H1 (cell line): ENCODE data around the genes NUDT10 and SSX2B.

GRCh38 chrX:48831763-48832516, 3.5 kb downstream of the PCSK1N start:
- RRBS: 12% methylated on average over 11 of the region's 85 CpGs
CAGE:
- cytosol, long polyA plus RNA: no peak
- long polyA plus RNA: no peak
- nucleus, long polyA plus RNA: no peak

- RRBS: no CpG with 5 or more reads among the region's 7 CpGs
CAGE:
- cytosol, long polyA plus RNA: no peak
- long polyA plus RNA: no peak
- nucleus, long polyA plus RNA: no peak
Observed at GRCh38 chrX:48927067-48928086, 8.6 kb upstream of the PIM2 start.

DNA sequence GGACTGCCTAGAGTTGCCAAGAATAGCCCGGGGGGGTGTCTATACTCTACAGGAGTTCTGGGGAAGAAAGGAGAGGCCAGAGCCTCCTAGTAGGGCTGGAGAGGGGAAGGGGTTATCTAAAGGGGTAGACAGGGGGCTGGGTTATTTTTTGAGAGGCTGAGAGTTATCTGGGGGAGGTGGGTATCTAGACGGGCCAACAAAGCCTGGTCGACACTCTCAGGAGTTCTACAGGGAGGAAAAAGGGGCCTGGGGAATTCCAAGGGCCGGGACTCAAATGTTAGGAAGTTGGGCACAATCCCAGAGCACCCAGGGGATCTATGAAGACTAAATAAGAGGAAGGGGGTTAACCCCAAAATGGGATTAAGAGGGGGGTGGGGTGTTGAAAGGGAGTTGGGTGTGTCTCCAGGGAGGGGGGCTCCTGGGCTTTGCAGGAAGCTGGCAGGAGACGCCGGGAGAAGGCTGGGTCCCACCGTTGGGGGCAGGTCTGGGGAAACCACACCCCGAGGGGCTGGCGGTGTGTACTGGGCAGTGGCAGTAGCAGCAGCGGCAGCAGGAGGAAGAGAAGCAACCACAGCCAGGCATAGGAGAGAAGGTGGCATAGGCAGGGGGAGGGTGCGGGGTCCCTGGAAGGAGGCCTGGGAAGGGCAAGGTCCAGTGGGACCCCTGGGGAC, 537 bp downstream of the KCND1 start:
- RRBS: no CpG with 5 or more reads among the region's 11 CpGs
CAGE:
- cytosol, long polyA plus RNA: no peak
- long polyA plus RNA: no peak
- nucleus, long polyA plus RNA: no peak

GRCh38 chrX:49039739-49041032, 3.0 kb downstream of the TFE3 start:
- RRBS: no CpG with 5 or more reads among the region's 18 CpGs
CAGE:
- cytosol, long polyA plus RNA: no peak
- long polyA plus RNA: no peak
- nucleus, long polyA plus RNA: start-site peak on the minus strand at chrX:49040501-49040831, 46 reads

DNA sequence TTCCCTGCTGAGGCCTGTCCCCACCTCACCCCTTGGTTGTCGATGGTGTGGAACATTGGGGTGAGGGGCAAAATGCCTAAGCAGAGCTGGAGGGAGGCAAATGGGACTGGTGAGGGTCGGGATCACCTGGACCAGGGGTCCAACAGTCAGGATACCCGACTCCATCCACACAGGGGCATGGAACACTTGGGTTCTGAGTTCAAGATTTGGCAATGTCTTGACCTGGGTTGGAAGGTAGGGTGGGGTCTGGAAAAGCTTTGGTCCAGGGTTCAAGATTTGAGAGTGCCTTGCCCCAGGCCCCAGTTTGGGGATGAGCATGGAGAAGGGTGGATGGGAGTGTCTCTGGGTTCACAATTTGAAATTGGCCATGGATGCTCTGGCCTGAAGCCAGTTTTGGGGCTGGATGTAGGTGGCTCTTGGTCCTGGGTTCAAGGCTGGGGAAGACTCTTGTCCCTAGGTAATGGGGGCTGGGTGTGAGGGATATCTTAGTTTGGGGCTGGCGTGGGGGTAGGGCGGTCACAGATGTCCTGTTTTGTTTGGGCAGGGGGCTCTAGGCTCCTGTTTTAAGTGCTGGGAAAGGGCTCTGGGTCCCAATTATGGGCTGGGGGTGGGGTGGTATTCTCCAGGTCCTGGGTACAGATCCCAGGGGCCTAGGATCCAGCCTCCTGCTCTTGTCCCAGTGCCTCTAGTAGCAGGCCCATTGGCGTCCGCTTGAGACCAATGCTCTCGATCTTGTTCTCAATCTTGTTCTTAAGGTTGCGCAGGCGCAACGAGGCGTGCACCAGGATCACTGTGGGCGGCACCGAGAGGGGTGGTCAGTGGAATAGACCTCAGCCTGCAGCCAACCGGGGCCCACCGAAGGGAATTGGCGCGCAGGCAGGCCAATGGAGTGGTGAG, 2.3 kb downstream of the PRAF2 start:
- RRBS: no CpG with 5 or more reads among the region's 18 CpGs
CAGE:
- cytosol, long polyA plus RNA: no peak
- long polyA plus RNA: no peak
- nucleus, long polyA plus RNA: no peak

DNA sequence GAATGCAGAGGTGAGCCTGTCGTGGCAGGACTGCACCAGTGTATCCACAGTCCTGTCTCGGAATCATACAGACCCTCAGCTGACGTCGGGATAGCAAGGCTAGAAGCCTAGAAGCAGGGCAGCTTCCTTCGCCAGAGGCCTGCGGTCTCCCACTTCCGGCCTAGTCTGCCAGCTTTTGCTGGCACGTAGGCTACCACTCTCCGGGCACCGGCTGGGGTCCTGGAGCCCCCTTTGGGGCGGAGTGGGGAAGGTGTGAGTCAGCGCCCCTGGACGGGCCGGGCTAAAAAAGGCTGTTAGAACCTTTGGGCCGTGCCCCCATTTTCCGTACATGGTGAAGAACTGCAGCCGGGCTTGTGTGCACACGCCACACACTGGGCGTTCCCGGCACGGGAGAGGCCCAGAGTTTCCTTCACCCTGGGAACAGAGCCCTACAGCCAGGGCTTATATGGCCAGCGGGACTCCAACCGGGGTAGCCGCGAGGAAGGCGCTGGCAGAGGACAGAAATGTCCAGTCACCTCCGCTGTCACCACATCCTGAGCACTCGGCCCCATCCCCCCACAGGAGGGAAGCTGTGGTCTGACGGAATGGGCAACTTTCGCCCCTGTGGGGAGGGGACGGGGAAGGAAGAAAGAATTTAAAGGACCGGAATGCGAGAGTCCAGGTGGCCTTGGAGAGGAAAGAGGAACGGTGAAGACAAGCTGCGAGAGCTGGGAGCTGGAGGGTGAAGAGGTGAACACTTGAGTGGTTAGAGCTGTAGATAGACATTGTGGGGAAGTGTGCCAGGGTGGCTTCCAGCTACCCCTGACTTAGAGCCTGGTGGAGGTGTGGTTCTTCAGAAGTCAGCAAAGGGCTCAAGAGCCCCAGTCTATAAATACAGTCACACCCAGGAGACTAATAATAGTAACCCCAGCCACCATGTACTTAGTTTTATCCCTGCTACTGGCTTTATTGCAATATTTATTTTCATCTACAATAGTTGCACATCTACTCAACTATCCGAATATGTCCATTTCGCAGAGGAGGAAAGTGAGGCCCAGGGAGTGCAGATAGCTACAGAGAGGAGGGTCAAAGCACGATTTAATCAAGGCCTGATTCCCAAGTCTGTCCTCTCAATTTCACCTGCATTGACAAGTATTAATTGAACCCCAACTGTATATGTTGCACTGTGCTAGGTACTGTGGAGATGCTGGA, 4.4 kb upstream of the PLP2 start:
- RRBS: 5% methylated on average over 12 of the region's 38 CpGs
CAGE:
- cytosol, long polyA plus RNA: no peak
- long polyA plus RNA: no peak
- nucleus, long polyA plus RNA: no peak

DNA sequence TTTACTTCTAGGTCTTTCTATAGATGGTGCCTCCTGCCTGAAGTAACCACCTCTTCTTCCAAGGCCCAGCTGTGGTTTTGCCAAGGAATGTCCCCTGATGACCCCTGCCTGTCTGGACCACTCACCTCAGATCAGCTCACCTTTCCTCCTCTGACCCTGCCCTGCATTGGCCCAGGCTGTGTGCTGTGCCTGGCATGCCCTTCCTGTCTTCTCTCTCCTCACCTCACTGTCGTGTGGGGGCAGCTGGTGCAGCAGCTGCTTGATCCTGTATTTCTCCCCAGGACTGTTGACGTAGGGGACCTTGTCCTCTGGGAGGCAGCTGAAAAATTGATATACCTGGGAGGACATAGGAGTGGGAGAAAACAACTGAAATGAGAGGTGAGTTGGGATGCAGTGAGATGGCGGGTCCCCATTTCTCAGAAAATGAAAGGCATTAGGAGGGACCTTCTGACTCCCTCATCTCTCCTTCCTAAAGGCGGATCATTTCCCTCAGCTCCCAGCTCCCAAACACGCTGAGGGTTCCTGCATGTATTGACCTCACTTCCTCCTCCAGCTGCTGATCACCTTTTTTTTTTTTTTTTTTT, 6.6 kb downstream of the PRICKLE3 start:
- RRBS: no CpG with 5 or more reads among the region's 5 CpGs
CAGE:
- cytosol, long polyA plus RNA: no peak
- long polyA plus RNA: no peak
- nucleus, long polyA plus RNA: no peak

- RRBS: 2% methylated on average over 3 of the region's 27 CpGs
CAGE:
- cytosol, long polyA plus RNA: start-site peak on the plus strand at chrX:49230443-49230490, 8 reads
- long polyA plus RNA: no peak
- nucleus, long polyA plus RNA: no peak
Observed at GRCh38 chrX:49230157-49230724, 2.9 kb downstream of the CACNA1F start.

GRCh38 chrX:49268719-49269519, 674 bp upstream of the PPP1R3F start:
- RRBS: no CpG with 5 or more reads among the region's 34 CpGs
CAGE:
- cytosol, long polyA plus RNA: no peak
- long polyA plus RNA: no peak
- nucleus, long polyA plus RNA: no peak

- RRBS: no CpG with 5 or more reads among the region's 6 CpGs
CAGE:
- cytosol, long polyA plus RNA: no peak
- long polyA plus RNA: no peak
- nucleus, long polyA plus RNA: no peak
Observed at GRCh38 chrX:50697480-50698204, 116.4 kb downstream of the SHROOM4 start.

GRCh38 chrX:51332015-51333262, at the start of gene NUDT10:
Gene NUDT10 (plus strand): TSS chrX:51332822.
- RRBS: no CpG with 5 or more reads among the region's 103 CpGs
CAGE:
- cytosol, long polyA plus RNA: start-site peak on the plus strand at chrX:51332822-51332830, 306 reads; start-site peak on the plus strand at chrX:51332895-51332946, 17 reads
- long polyA plus RNA: start-site peak on the plus strand at chrX:51332816-51332830, 170 and 94 reads in 2 replicates
- nucleus, long polyA plus RNA: start-site peak on the plus strand at chrX:51332822-51332826, 66 reads

- RRBS: 92% methylated on average over 14 of the region's 33 CpGs
CAGE:
- cytosol, long polyA plus RNA: no peak
- long polyA plus RNA: no peak
- nucleus, long polyA plus RNA: no peak
Observed at GRCh38 chrX:51407071-51407528, 352 bp downstream of the EZHIP start.

DNA sequence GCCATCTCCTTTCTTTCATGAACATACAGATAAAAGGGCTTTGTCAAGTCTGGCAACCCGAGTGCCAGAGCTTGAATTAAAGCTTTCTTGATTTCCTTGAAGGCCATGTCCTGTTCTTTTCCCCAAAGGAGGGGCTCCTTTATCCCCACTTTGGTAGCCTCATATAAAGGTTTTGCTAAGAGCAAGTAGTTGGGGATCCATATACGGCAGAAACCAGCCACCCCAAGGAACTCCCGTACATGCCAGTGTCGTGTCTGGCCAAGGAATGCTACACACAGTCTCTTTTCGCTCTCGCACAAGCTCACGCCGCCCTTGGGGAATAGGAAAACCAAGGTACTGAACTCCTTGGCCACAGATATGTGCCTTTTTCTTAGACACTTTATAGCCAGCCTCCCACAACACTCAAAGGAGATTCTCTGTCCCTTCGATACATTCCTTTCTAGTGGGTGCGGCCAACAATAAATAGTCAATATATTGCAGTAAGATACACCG, 57.5 kb upstream of the XAGE1B start:
- RRBS: no CpG with 5 or more reads among the region's 11 CpGs
CAGE:
- cytosol, long polyA plus RNA: no peak
- long polyA plus RNA: no peak
- nucleus, long polyA plus RNA: no peak

GRCh38 chrX:52750963-52751537, at the start of gene SSX2B:
Gene SSX2B (plus strand): TSS chrX:52751252.
- RRBS: no CpG with 5 or more reads among the region's 20 CpGs
CAGE:
- cytosol, long polyA plus RNA: no peak
- long polyA plus RNA: no peak
- nucleus, long polyA plus RNA: no peak

DNA sequence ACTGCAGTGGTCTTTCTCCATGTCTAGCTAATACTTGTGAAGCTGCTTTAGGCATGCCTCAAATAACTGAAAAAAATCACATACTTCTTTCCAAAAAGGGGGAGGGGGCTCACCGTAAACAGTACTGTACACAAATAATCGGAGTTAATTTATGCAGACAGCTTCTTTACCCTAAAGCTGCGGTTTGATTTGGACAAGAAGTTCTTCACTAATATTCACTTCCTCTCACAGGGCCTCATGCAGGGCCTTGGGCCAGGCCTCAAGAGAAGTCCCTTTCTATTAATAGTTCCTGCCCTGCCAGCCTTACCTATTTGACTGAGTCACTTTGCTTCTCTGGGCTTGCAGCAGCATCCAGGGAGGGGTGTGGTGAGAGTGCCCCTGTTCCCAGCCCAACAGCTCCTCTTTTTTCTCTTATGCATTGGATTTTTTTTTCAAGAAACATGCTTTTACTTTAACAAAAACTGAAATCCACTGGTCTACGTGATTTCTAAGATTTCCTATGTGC, 26.6 kb downstream of the FAM156B start:
- RRBS: no CpG with 5 or more reads among the region's 4 CpGs
CAGE:
- cytosol, long polyA plus RNA: no peak
- long polyA plus RNA: no peak
- nucleus, long polyA plus RNA: no peak

DNA sequence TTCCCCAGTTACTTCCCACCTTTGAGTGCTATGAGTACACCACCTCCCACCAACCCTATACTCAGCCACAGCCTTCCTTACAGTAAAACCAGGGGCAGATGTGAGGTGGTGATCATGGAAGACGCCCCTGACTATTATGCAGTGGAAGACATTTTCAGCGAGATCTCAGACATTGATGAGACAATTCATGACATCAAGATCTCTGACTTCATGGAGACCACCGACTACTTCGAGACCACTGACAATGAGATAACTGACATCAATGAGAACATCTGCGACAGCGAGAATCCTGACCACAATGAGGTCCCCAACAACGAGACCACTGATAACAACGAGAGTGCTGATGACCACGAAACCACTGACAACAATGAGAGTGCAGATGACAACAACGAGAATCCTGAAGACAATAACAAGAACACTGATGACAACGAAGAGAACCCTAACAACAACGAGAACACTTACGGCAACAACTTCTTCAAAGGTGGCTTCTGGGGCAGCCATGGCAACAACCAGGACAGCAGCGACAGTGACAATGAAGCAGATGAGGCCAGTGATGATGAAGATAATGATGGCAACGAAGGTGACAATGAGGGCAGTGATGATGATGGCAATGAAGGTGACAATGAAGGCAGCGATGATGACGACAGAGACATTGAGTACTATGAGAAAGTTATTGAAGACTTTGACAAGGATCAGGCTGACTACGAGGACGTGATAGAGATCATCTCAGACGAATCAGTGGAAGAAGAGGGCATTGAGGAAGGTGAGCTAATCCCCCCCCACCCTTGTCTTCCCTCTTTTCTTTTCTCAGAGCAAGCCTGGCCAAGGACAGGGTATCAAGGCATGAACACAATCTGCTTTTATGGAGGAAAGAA, 3.6 kb downstream of the TSPYL2 start:
- RRBS: no CpG with 5 or more reads among the region's 20 CpGs
CAGE:
- cytosol, long polyA plus RNA: no peak
- long polyA plus RNA: no peak
- nucleus, long polyA plus RNA: no peak

- RRBS: no CpG with 5 or more reads among the region's 5 CpGs
CAGE:
- cytosol, long polyA plus RNA: no peak
- long polyA plus RNA: no peak
- nucleus, long polyA plus RNA: no peak
Observed at GRCh38 chrX:53188836-53189983, 35.8 kb downstream of the KDM5C start.

DNA sequence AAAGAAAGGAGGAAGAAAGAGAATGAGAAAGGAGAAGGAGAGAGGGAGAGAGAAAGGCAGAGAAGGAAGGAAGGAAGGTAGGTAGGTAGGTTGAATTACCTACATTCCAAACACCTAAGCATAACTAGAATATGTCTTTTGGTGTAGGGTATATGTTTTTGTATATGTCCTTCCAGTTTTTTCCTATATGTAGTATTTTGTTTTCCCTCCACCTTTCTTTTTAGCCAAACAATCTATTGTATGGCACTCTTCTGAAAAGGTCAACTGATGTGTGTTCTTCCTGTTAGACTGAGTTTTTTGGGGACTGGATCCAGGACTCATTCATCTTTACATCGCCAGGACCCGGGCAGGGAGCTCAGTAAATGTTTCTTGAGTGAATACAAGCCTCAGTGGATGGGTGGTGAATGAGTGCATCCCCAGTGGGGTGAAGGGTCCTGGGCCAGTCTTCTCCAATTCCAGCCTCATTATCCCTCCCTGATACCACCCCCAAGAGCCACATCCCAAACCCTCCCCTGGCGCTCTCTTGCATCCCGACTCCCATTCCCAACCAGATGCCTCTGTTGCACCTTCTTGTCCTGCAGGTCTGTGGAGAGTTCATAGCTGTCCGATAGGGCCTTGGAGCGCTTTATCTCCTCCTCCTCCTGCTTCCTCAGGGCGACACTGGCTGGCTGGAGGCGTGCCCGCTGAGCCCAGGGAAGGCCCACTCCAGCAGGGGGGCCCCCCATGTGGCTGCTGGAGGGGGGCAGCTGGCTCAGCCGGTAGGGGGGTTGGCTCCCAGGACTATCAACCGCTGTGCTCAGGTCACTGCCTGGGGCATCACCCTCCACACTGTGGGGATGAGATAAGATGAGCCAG, 30.5 kb upstream of the KDM5C start:
- RRBS: no CpG with 5 or more reads among the region's 11 CpGs
CAGE:
- cytosol, long polyA plus RNA: no peak
- long polyA plus RNA: no peak
- nucleus, long polyA plus RNA: no peak

- RRBS: no CpG with 5 or more reads among the region's 11 CpGs
CAGE:
- cytosol, long polyA plus RNA: no peak
- long polyA plus RNA: no peak
- nucleus, long polyA plus RNA: no peak
Observed at GRCh38 chrX:53279744-53280223, 41.4 kb downstream of the IQSEC2 start.

GRCh38 chrX:53280647-53280905, 40.6 kb downstream of the IQSEC2 start:
- RRBS: no CpG with 5 or more reads among the region's 4 CpGs
CAGE:
- cytosol, long polyA plus RNA: no peak
- long polyA plus RNA: no peak
- nucleus, long polyA plus RNA: no peak